Camera-type eye (tissue), 1 donor: Measurements from ENCODE around the gene P2RY12.

- RAMPAGE, long total RNA = no peak
Observed at GRCh38 chr3:150237384-150238001, 170.6 kb upstream of the TSC22D2 start.

- RAMPAGE, long total RNA = no peak
Observed at GRCh38 chr3:150407007-150407589, 1.0 kb upstream of the TSC22D2 start.

- RAMPAGE, long total RNA = no peak
Observed at GRCh38 chr3:150617349-150618009, 14.4 kb downstream of the SELENOT start.

GRCh38 chr3:150756461-150757582 lies 6.1 kb downstream of the SIAH2 start:
- RAMPAGE, long total RNA = no peak

- RAMPAGE, long total RNA = no peak
Observed at GRCh38 chr3:150771500-150771980, 8.6 kb upstream of the SIAH2 start.

DNA sequence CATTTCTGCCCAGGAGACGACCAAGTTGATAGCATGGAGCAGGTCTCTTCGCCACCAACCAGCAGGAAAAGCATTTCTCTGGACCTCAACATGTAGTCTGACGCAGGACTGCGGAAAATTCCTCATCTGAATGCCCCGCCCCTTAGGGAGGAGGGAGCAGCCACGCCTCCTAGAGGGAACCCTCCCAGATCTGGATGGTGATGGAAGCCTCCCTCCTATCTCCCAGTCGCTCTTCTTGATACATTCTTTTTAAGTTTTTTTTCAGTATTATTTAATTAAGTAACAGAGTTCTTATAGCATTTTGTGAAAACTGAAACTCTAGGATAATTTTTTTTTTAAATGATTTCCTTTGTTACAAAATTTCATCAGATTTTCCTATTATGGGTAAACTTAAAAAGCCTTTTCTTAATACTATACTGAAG lies 17.4 kb upstream of the MINDY4B start:
- RAMPAGE, long total RNA = no peak

- RAMPAGE, long total RNA = start-site peak on the minus strand at chr3:151248956-151248993, 9 reads
Observed at GRCh38 chr3:151248743-151249550, 29.4 kb downstream of the P2RY14 start.

DNA sequence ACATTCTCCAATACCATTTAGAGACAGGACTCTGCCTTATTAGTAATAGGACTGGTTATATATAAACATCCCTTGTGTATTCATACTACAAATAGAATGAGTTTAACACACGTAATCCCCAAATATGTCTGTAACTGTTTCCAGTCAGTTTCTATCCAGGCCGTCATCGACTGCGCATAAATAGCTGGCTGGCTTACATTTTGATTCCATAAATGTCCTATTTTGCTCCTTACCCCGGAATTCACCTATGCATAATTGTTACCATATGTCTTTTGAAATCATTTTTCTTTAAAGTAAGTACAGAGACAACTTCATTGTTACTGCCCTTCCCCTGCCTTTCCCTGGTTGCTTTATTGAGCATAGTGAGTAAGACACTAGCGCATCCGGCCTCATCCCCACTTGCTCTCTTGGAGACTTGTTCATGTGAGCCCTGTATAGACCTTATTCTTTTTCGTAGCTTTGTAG lies 3.5 kb upstream of the P2RY14 start:
- RAMPAGE, long total RNA = no peak

DNA sequence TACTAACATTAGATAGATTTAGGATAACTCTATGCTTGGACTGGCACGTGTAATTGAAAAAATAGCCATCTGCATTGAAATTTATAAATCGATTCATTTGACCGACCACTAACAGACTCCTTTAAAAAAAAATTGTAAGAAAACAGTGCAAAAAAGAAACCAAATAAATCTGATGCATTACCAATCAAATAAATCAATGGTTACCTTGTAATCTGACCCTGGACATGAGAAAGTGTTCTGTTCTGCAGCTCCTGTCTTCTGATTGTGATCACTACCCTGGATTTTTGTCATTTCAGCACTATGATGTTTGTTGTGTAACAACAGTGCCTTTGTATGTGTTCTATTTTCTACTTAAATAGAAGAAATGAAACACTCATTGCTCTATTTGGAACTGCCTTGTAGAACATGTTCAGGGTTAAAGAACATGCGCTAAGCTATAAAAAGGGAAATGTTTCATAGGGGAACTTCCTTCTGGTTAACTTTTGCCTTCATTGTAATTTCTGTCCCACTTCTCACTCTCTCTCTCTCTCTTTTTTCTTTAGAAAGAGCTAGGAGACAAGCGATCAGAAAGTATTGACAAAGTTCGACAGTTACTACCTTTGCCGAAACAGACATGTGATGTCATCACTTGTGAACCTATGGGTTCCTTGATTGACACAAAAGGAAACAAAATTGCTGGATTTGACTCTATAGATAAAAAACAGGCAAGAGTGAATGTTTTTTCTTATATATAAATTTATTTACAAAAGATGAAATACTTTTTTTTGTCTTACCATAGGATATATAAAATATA lies at the start of gene P2RY12:
Gene P2RY12, minus strand, starts transcription at position 266 of the 793 bp plus-strand sequence.
- RAMPAGE, long total RNA = no peak

GRCh38 chr3:152197810-152198472 lies 70.8 kb upstream of the MBNL1 start:
- RAMPAGE, long total RNA = no peak

GRCh38 chr3:152268283-152268486 lies 544 bp upstream of the MBNL1 start:
- RAMPAGE, long total RNA = no peak

DNA sequence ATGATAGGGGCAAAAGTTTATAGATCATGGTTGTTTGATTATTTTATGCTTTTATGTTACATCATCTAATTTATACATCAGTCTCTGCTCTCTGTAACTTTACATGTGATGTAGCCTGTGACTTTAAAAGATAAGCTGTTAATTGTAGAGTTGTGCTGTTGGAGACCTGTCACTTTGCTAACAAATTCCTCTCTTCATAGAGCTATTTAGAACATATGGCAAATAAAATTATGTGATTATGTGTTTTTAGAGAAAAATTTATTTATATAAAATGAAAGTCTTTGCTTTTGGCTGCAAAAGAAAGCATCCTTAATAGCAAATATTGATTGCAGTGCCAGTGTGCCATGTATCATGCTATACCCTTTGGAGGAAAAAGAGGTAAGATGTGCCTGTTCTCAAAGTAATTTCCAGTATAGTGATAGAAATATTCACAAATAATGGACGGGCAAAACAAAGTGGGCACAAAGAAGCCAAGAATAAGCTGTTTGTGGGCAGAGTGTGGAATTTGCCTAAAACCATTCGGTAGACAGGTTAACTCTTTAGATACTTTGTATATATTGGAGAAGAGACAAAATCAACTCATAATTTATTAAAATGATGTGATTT lies 11.2 kb downstream of the MBNL1 start:
- RAMPAGE, long total RNA = no peak

DNA sequence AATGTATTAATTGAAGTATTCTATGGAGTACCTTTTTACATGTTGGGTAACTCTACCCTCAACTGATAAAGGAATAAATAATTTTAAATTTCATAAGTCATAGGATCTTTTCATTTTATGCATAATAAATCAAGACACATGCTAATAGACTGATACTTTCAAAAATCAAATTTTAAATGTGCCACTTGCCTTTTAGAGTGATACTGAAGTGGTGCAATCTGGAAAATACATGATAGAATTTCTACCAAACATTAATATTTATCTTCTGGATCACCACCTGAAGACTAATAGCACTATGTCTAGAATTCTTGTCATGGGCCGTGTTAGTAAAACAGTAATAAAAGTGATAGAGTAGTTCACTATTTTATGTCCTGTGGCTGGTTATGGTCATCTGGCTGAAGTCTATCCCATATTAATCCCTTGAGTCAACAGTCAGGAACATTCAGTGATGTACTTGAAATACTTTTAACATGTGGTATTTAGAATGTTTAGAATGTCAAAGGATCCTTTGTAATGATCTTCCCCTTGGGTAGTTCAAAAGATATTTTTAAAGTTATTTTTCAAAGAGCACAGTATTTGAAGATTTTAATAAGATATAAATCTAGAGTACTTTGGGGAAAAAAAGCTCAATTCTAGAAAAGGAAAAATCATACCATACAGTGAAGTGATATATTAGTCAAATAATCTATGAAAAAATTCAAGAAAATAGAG lies 116.9 kb downstream of the MBNL1 start:
- RAMPAGE, long total RNA = no peak

GRCh38 chr3:152402421-152402820 lies 133.7 kb downstream of the MBNL1 start:
- RAMPAGE, long total RNA = no peak

- RAMPAGE, long total RNA = no peak
Observed at GRCh38 chr3:152436779-152437458, 168.2 kb downstream of the MBNL1 start.

DNA sequence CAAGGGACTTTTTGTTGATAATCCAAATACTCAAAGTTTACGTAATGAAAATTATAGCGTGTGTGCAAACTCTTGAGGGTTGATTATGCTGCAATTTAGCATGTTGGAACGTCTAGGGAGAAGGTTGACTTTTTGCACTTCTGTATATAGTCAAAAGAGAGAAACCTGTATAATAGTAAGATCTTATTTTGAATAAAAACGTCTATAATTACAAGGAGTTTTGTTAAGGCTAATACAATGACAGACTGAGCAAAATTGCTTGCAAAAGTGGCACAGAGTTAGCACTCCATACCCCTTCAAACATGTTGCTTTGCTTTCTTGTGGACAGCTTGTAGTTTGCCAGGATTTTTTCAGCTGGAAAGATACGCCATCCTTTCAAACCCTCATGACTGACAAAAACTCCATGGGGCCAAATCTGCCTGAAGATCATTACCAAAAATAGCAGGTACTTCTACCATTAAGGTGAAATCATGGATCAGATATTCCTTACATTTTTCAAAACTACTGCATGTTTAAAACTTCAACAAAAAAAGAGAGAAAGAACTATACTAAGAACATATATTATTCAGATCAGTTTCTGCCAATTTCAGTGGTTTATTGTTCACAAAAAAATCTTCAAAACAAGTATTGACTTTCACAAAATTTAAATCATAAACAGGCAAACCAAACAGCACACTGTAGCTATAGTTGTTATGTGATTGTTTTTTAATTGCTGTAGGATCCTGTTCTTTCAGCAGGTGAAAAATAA lies 196.1 kb downstream of the MBNL1 start:
- RAMPAGE, long total RNA = no peak

GRCh38 chr3:152939515-152939861 lies 104.6 kb downstream of the P2RY1 start:
- RAMPAGE, long total RNA = no peak

- RAMPAGE, long total RNA = no peak
Observed at GRCh38 chr3:153247593-153247823, 85.5 kb downstream of the RAP2B start.

DNA sequence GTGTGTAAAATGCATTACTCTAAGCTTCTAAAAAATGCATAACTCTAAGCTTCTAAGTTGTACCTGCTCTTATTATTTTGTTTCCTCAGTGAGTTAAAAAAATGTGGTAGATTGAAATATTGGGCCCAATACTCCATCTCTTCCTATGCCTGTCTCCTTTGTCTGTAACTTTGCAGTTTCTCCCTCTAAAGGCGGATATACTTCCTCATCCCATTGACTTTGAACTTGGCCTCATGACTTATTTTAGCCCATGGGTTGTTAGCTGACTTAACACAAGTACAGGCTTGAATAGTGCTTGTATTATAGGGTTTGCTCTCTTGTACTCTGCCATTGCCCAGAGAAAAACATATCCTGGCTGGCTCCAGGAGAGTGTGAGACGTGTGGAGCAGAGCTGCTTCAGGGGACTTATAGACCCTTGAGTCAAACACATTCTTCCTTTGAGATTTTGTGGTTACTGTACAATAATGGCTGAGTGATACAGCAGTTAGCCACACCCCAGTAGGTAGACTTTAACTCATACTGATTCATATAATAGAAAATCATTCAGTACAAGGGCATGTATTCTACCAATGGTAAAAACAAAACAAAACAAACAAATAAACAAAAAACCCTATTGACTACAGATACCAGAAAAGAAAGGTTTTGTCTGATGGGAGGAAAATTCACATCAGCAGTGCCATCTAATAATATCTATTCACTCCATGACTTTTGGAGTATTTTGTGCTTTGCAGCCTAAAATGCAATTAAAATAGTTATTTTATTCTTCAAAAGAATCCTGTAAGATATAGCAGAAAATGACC lies 124.0 kb downstream of the RAP2B start:
- RAMPAGE, long total RNA = no peak

- RAMPAGE, long total RNA = no peak
Observed at GRCh38 chr3:153289411-153289877, 127.4 kb downstream of the RAP2B start.